AG09319 (cell line): ENCODE measurements around the genes VEGFA and TCTE1.

- RRBS, result no CpG with 5 or more reads among the region's 4 CpGs
These were observed 26.7 kb upstream of the MRPS18A start for GRCh38 chr6:43714322-43714745.

GRCh38 chr6:43742983-43743610 is 26.9 kb upstream of the VEGFA start:
- RRBS, result no CpG with 5 or more reads among the region's 9 CpGs

- RRBS, result 1% methylated on average over 49 of the region's 108 CpGs
These were observed at the start of gene VEGFA for GRCh38 chr6:43770152-43771221. TSS of gene VEGFA (plus strand) at chr6:43770211.

- RRBS, result no CpG with 5 or more reads among the region's 6 CpGs
These were observed 34.3 kb downstream of the VEGFA start for GRCh38 chr6:43803857-43805182.

GRCh38 chr6:43840837-43841068 is 70.7 kb downstream of the VEGFA start:
- RRBS, result no CpG with 5 or more reads among the region's 2 CpGs

DNA sequence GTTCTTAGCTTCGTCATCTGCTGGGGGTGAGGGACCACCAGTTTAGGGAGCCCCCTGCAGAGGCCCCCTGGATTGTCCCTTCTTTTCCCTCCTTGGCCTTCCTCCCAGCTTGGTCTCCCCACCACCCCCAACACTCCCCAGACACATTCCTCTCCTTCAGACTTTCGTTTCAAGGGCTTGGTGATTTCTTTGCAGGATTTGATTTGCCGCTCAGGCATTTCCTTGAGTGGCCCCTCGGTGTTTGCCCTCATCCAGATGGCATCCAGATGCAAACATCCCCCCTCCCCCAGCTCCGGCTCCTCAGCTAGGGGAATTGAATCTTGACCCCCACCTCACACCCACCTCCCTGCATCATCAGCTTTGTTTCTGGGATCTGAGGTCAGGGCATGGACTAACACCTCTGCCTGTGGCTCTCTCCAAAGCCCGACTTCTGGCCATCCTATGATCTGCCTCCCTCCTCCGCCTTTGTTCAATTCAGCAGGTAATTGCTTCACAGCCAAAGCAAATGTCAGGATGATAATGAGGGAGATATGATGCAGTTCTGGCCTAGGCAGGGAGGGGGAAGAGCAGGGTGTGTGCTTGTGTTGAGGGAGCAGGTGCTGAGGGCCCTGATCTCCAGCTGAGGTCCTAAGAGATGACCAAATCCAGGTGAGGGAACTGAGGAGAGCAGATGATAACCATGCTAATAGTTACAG is 141.5 kb downstream of the VEGFA start:
- RRBS, result no CpG with 5 or more reads among the region's 7 CpGs

GRCh38 chr6:43913549-43913964 is 143.5 kb downstream of the VEGFA start:
- RRBS, result no CpG with 5 or more reads among the region's 2 CpGs

DNA sequence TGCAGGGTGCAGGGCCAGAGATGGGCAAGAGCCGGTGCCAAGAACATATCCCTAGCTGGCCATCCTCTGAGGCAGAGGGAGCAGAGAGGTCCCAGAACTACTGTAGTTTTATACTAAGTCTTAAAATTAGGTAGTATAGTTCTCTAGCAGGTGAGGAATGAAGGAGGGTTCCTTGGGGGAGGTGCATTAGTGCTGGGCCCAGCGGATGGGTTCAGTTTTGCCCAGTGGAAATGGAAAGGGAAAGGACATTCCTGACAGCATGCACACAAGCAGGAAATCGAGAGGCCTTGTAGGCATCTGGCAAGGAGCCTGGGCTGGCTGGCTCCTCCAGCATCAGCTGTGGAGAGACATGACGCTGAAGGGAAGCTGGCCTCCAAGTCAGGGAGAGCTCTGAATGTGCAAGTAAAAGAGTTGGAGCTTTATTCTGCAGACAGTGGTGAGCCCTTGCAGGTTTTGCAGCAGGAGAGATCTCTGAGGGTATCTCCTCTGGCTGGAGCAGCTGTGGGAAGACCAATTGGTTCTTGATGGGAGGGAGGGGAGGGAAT is 154.4 kb downstream of the MRPL14 start:
- RRBS, result no CpG with 5 or more reads among the region's 4 CpGs

GRCh38 chr6:43990158-43991247 is 136.7 kb downstream of the MRPL14 start:
- RRBS, result no CpG with 5 or more reads among the region's 22 CpGs

DNA sequence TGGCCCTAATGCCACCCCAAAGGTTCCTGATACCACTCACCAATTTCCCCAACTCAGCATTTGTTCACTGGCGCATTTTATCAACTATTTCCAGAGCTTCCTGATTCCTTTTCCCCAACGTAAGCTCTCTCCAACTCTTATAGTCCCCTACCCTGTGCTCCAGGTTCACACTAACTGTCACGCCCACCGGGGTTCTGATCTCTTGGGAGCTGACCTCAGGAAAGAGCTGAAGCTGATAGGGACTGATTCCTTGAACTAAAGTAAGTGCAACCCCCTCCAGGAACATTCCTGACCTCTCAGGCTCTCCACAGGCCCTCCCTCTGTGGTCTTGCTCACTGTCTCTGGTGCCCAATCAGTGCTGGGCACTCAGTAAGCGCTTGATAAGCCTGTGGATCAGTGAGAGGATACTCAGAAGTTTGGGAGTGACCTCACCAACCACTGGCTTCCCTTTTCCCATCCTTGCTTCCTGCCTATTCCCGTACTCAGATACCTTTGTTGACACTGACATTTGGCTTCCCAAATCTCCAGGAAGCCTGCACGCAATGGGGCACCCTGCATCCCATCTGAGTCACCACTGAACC is 73.2 kb downstream of the MRPL14 start:
- RRBS, result no CpG with 5 or more reads among the region's 7 CpGs

- RRBS, result no CpG with 5 or more reads among the region's 5 CpGs
These were observed 65.7 kb downstream of the MRPL14 start for GRCh38 chr6:44061340-44062157.

DNA sequence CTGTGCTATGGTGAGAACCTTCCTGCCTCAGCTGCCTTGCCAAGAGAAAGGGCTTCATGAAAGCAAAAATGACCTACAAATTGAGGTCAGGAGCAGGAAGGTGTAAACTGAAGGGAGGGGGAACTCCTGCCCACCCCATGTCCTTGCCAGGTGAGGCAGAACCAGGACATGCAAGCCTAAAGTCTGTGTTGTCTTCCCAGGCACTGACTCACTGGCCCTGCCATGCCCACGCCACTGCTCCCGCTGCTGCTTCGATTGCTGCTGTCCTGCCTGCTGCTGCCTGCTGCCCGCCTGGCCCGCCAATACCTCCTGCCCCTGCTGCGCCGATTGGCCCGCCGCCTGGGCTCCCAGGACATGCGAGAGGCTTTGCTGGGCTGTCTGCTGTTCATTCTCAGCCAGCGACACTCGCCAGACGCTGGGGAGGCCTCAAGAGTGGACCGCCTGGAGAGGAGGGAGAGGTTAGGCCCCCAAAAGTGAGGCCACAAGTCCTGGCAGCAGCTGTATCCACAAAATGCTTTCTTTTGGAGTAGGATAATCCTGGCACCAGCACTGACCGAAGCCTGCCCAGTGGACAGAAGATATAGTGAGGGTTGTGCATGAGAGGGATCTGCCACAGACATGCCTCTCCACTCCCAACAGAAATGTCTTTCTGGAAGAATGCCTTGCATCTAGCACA is 662 bp downstream of the MYMX start:
- RRBS, result no CpG with 5 or more reads among the region's 15 CpGs

GRCh38 chr6:44225723-44226503 is 2.5 kb downstream of the SLC29A1 start:
- RRBS, result no CpG with 5 or more reads among the region's 9 CpGs

GRCh38 chr6:44247913-44248316 is 1.0 kb downstream of the HSP90AB1 start:
- RRBS, result under 1% methylated on average over 5 of the region's 13 CpGs

- RRBS, result no CpG with 5 or more reads among the region's 9 CpGs
These were observed 923 bp upstream of the SLC35B2 start for GRCh38 chr6:44258217-44258685.

DNA sequence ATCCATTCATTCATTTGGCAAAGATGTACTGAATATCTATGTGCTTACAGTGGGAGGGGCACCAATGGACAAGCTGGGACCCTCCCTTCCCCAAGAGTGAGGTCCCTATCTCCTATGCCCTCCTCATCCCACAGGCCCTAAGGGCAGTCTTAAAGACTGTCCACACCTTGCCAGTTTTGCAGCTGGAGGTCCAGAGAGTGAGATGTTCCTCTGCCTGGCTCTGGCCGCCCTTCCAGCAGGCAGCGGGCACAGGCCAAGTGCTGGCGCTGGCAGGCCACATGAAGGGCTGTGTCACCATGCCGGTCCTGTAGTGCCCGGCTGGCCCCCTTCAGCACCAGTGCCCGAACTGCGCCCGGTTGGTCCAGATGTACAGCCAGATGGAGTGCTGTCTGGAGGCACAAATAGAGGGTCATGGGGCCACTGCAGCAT is 3.9 kb downstream of the NFKBIE start:
- RRBS, result 95% methylated on average over 4 of the region's 8 CpGs

GRCh38 chr6:44262873-44263912 is 2.2 kb downstream of the NFKBIE start:
- RRBS, result no CpG with 5 or more reads among the region's 12 CpGs

DNA sequence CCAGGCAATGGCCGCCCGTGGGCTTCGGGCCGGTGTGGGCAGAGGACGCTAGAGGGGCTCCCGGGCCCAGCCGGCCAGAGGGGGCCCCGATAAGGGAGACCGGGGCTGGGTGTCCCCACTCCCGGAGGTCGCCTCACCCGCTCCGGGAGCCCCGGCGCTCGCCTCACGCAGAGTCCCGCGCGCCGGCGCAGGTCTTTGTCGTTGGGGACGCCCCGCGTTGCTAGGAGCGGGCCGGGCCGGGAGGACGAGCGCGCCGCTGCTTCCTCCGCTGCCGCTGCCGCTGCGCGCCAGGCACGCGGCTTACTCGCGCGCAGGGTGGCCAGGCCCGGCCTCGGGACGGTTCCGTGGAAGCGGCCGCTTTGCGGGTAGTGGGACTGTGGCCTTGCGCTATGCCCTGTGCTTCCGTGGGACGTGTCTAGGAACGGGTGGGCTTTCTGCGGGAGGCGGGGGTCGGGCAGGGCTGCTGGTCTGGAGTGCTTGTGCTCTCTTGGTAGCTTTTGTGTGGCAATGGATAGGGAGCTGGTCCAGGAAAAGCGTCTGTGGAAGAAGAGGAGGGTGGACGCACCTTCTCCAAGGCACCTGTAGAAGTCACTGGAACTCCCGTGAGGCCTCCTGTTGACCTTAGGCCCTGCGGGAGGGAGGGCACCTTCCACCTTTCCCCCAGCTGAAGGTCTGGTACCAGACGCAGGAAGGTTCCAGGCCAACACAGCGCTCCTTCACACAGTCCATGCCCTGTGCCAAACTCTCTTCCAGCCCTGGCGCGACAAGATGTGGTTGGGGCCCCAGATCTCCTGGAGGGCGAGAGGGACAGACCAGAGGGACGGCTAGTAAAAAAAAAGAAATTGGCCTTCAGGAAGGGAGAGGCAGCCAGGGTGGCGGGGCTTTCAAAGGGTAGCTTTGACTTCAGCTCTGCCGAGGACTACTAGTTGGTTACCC is at the start of gene TCTE1:
TCTE1 (minus strand) TSS at position 177 of the 936 bp plus-strand sequence.
- RRBS, result 3% methylated on average over 24 of the region's 69 CpGs

DNA sequence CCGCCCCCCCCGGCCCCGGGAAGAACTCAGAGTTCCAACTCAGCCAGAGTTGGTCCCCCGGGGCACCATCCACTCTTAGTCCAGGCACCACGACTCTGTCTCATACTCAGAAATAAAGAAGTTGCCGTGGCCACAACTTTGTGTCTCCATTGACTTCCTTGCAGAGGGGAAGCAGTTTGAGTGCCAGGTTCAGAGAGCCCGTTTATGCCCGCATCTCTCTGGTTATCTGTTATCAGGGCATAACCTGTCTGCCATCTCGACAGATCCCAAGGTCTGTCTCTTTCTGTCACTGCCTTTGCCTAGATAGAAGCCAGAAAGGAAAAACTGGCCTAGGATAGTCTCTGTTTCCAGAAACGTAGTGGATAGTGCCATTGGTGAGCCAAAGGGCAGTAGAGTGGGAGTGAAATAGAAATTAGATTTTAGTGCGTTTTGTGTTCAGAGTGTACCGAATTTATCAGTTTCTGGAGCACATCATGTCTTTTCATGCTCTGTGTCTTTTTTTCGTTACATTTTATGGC is 708 bp downstream of the CDC5L start:
- RRBS, result no CpG with 5 or more reads among the region's 13 CpGs